A549 (cell line): ENCODE results near the gene MALT1.

GRCh38 chr18:57793397-57794275 lies 9.5 kb downstream of the ATP8B1 start:
- PRO-cap: no peak
CAGE:
- cytosol, long polyA plus RNA: no peak
- long polyA plus RNA: no peak
- nucleus, long polyA plus RNA: no peak

DNA sequence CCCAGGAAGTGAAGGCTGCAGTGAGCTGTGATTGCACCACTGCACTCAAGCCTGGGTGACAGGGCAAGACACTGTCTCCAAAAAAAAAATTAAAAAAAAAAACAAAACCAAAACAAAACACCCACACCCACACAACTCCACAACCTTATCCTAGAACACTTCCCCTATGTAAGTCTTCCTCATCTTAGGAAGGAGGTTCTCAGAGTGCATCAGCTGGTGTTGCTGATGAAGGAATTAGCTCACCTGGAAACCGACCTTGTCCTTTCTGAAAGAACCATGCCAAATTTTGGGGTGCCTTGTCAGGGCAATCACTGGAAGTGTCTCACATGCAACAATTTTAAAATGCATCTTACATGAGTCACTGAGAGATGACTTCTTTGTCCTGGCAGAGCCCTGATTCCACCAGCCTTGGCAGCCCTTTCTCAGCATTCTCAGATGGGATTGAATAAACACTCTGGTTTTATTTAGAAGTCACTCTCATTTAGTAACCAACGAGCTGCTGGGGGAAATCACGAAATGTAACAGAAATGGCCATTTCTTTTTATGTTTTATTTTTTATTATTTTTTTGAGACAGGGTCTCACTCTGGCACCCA lies 3.7 kb upstream of the ATP8B1 start:
- PRO-cap: no peak
CAGE:
- cytosol, long polyA plus RNA: no peak
- long polyA plus RNA: no peak
- nucleus, long polyA plus RNA: no peak

- PRO-cap: no peak
CAGE:
- cytosol, long polyA plus RNA: no peak
- long polyA plus RNA: no peak
- nucleus, long polyA plus RNA: no peak
Observed at GRCh38 chr18:58043356-58043831, 632 bp upstream of the NEDD4L start.

GRCh38 chr18:58101080-58101752 lies 57.2 kb downstream of the NEDD4L start:
- PRO-cap: no peak
CAGE:
- cytosol, long polyA plus RNA: no peak
- long polyA plus RNA: no peak
- nucleus, long polyA plus RNA: no peak

GRCh38 chr18:58196748-58198019 lies 153.2 kb downstream of the NEDD4L start:
- PRO-cap: no peak
CAGE:
- cytosol, long polyA plus RNA: no peak
- long polyA plus RNA: no peak
- nucleus, long polyA plus RNA: no peak

DNA sequence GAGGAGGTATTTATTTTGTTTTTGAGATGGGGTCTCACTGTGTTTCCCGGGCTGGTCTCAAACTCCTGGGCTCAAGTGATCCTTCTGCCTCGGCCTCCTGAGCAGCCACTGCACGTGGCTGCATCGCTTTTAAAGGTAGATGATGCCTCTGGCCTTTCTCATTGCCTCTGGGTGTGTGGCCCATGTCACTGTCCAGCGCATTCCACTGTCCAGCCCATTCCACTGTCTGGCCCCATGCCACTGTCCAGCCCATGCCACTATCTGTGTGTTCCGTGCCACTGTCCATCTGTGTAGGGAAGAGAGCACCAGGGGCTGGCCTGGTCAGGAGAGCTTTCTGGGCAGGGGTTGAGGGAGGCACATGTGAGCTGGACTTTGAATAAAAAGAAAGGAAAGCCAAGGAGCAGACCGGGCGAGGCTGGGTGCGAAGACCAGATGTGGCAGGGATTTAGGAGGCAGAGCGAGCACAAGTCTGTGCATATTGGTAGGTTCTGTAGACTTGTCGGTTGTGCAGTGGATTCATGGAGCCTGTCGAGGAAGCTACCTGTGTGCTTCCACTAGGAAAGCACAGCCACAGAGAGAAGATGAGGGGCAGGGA lies 236.1 kb downstream of the NEDD4L start:
- PRO-cap: no peak
CAGE:
- cytosol, long polyA plus RNA: no peak
- long polyA plus RNA: no peak
- nucleus, long polyA plus RNA: no peak

- PRO-cap: no peak
CAGE:
- cytosol, long polyA plus RNA: no peak
- long polyA plus RNA: no peak
- nucleus, long polyA plus RNA: no peak
Observed at GRCh38 chr18:58315468-58316341, 271.7 kb downstream of the NEDD4L start.

- PRO-cap: no peak
CAGE:
- cytosol, long polyA plus RNA: no peak
- long polyA plus RNA: no peak
- nucleus, long polyA plus RNA: no peak
Observed at GRCh38 chr18:58408009-58408679, 220.7 kb downstream of the ALPK2 start.

DNA sequence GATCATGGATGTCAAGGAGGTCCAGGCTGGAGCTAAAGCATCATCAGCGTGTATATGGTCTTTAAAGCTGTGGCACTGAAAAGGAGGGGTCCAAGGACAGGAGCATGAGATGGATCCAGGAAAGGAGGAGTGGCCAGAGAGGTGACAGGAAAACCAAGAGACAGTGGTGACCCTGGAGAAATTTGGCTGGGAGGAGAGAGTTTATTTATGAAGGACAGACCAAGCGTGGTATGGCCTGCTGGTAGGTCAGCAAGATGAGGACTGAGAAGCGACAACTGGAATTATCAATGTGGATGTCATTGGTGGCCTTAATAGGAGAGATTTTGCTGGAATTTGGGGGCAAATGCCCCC lies 219.5 kb downstream of the ALPK2 start:
- PRO-cap: no peak
CAGE:
- cytosol, long polyA plus RNA: no peak
- long polyA plus RNA: no peak
- nucleus, long polyA plus RNA: no peak

DNA sequence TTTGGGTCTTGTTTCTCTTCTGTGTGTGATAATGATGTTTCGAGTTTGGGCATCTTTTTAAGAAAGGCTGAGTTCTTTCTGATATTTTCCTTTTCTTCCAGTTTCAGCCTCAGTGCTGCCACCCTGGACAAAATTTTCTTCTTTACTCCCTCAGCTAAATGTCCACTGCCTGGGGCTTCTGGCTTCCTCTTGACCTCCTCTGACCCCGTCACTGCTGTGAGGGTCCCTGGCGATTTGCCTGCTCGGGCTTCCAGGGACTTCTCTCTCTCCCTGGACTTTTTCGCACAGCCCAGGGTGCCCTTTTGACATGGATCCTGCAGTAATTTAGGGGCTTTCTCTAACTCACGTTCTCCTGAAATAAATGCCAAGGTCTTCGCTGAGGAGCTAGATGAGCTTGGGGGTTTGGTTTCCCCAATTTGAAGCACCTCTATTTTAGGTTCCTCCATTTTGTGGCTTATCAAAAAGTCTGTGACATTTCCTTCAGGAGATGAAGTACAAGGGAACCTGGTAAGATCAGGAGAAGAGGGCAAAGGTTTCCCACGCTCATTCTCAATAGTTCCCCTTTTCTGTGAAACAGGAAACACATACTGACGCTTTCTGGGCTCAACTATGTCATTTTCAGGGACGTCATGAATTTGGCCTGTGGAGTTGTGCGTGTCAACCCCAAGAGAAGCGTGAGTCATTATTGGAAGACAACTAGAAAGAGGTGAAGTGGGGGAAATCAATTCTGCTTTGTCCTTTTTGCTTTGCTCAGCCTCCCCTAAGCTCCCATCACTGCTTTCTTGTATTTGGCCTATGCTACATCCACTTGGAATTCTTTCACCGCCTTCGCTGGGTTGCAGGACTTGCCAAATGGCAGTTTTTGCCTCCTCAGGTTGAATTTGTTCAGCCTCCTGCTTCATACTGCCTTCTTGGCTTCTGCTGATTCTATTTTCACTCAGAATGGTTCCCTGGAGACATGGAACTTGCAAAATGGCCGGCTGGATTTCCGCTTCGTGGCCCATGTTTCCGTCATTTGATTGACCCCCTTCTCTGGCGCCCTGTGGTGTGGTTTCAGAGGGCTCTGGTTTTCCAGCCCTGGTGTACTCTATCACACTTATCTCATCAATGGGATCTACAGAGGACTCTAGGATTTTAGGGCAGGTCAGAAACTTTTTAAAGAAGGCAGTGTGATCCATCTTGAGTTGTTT lies 93.6 kb downstream of the ALPK2 start:
- PRO-cap: no peak
CAGE:
- cytosol, long polyA plus RNA: no peak
- long polyA plus RNA: no peak
- nucleus, long polyA plus RNA: no peak

- PRO-cap: bidirectional peak, plus-strand start at chr18:58671465, minus-strand start at chr18:58671271
CAGE:
- cytosol, long polyA plus RNA: no peak
- long polyA plus RNA: no peak
- nucleus, long polyA plus RNA: no peak
Observed at GRCh38 chr18:58670787-58671874, at the start of gene MALT1. Gene MALT1, plus strand, starts transcription at chr18:58671465.

DNA sequence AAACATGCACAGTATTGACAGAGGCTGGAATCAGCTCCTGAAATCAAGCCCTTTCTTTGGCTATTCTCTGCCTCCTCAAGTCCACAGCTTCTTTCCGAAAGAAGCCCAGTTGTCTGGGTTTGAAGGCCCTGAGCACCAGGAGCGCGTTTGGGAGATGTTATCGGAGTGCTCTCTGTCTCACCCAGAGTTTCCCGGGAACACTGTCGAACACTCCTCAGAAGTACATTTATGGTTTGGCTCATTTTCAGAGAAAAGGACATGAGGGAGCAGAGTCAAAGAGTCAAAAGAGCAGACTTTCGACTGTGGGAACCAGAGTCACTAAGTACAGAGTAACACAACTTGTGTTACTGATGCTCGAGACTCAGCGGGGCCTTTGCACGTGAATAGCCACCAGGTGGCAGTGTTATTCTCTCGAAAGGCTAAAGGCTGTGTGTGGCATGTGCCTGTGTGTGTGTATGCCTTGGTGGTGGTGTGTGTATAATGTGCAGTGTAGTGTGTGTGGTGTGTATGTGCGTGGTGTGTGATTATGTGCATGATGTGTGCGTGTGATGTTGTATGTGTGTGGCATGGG lies 83.2 kb upstream of the ZNF532 start:
- PRO-cap: no peak
CAGE:
- cytosol, long polyA plus RNA: no peak
- long polyA plus RNA: no peak
- nucleus, long polyA plus RNA: no peak

GRCh38 chr18:58785029-58785788 lies 79.5 kb upstream of the ZNF532 start:
- PRO-cap: no peak
CAGE:
- cytosol, long polyA plus RNA: no peak
- long polyA plus RNA: no peak
- nucleus, long polyA plus RNA: start-site peak on the plus strand at chr18:58785087-58785098, 28 and 50 reads in 2 replicates

DNA sequence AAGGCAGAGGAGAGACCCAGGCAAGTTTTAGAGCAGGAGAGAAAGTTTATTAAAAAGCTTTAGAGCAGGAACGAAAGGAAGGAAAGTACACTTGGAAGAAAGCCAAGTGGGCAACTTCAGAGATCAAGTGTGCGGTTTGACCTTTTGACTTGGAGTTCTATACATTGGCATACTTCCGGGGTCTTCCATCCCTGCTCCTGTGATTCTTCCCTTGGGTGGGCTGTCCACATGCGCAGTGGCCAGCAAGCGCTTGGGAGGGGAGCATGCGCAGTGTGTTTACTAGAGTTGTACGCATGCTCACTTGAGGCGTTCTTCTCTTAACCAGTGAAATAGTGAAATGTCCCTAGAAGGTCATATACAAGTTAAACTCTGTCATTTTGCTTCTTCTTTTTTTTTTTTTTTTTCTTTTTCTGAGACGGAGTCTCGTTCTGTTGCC lies 56.9 kb upstream of the ZNF532 start:
- PRO-cap: no peak
CAGE:
- cytosol, long polyA plus RNA: no peak
- long polyA plus RNA: no peak
- nucleus, long polyA plus RNA: no peak

DNA sequence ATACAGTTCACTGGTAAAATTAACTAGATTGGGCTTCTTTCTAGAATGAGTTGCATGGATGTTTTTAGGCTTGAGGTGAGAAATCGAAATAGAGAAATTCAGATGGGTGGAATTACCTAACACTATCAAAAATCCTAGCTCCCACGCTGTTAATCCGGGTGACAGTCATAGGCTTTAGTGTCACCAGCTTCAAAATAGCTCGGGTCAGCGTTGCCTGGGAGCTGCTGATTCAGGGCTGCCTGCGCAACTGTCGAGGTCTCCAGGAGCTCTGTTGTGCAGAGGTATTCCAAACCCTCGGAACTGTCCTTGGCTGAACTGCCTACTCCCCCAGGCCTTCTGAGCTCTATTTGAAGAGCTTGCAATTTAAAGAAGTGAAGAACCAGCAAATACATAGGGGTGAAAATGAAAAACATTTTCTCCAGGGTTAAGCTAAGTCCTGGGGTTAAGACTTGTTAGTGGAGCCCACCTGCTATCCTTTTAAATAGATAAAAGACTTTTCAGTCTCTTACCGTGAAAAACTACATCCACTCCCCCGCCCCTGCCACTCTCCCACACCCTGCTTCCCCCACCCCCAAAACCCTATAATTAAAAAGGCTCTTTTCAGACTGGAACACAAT lies 21.3 kb upstream of the ZNF532 start:
- PRO-cap: no peak
CAGE:
- cytosol, long polyA plus RNA: no peak
- long polyA plus RNA: no peak
- nucleus, long polyA plus RNA: no peak

GRCh38 chr18:58896276-58896573 lies 31.5 kb downstream of the ZNF532 start:
- PRO-cap: no peak
CAGE:
- cytosol, long polyA plus RNA: no peak
- long polyA plus RNA: no peak
- nucleus, long polyA plus RNA: no peak

DNA sequence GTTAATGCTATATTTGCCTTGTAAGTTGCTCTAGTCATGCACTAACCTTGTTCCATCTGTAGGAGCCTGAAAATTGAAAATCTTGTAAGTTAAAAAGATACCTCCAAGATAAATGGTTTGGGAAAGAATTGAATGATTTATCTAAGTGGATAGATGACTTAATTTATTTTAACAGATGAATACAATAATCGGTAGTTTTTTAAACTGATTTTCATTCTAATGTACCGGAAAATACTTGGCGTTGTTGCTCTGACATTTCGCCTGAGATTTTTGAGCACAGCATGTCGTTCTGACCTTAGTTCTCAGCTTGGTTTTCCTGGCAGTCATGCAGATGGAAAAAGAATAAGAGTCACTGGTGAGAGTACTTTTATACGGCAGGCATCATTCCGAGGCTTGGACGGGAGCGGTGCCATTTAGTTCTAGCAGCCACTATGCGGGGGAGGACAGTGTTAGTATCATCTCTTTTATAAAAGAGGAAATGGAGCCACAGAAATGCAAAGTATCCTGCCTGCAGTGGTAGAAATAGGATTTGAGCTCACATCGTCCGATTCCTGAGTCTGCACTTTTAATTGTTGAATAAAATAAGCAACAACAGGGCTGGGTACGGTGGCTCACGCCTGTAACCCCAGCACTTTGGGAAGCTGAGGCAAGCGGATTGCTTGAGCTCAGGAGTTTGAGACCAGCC lies 134.1 kb downstream of the ZNF532 start:
- PRO-cap: no peak
CAGE:
- cytosol, long polyA plus RNA: no peak
- long polyA plus RNA: no peak
- nucleus, long polyA plus RNA: no peak

- PRO-cap: no peak
CAGE:
- cytosol, long polyA plus RNA: no peak
- long polyA plus RNA: no peak
- nucleus, long polyA plus RNA: no peak
Observed at GRCh38 chr18:59265297-59266010, 7.8 kb downstream of the RAX start.

GRCh38 chr18:59351560-59351999 lies 7.5 kb downstream of the LMAN1 start:
- PRO-cap: no peak
CAGE:
- cytosol, long polyA plus RNA: no peak
- long polyA plus RNA: no peak
- nucleus, long polyA plus RNA: no peak

DNA sequence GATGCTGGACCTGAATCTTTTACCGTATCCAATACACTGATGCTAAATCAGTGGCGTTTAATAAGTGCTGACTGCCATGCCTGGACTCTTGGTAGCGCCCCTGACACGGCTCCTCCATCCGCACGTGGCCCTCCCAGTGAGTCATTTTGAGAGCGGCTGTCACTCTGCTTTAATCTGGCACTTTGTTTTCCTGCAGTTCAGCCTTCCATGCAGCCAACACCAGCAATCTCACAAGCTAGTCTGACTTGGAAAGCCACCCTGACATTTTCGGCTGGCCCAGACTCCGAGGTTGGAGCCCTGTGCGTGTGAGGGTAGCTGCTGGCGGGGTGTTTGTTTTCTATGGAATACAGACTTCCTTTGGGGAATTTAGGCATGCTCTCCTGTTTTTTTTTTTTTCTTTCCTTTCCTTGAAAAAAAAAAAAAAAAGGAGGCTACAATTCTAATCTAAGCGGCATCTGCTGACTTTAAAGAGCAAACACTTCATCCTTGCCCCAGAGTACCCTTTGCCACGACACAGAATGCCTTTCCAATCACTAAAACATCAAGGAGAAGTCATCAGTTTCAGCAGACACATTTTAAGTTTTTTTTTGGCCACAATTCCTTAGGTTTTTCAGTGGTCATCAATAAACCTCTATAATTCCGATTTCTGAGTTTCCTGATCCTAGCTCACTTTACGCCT lies 155.3 kb upstream of the LMAN1 start:
- PRO-cap: no peak
CAGE:
- cytosol, long polyA plus RNA: no peak
- long polyA plus RNA: no peak
- nucleus, long polyA plus RNA: no peak